Epithelial cell of prostate (primary cell): ENCODE data around the genes RBMS1, TBR1 and B3GALT1.

DNA sequence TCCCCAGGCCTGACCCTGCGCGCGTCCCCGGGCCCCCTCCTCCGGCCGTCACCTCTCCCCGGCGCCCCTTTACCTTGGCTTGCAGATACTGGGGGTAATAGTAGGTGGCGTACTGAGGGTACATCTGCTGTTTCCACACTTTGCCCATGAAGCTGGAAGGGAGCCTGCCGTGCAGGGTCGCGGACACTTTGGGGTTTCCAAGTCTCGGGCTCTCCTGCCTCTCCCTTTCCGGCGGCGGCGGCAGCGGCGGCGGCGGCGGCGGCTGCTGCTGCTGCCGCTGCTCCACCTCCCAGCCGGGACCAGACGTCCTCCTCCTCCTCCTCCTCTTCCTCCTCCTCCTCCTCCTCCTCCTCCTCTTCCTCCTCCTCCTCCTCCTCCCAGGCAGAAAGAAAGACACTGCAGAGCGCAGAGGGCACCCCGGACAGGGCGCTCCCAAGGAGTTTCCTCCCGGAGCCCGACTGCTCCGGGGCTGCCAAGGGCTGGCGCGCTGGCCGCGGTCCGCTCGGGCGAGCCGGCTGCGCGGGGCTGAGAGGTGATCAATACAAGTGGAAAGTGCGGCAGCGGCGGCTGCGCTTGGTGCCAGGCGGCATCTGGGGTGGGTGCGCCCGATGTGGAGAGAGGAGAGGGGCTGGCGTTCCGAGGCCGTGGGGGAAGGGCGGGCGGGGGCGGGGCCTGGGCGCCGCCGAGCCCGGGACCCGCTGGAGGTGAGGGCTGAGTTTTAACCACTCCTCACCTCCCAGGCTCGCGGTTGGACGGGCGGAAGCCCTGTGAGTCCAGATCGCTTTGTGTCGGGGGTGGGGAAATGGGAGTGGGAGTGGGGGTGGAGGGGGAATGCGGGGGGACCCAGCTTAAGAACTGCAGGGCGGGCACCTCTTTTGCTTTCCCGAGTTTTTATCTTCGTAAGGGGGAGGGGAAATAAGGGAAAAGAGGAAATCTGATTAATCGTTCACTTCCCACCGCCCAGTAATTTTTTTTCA, at the start of gene RBMS1:
Gene RBMS1, minus strand, starts transcription at position 592 of the 977 bp plus-strand sequence.
- RRBS = 1% methylated on average over 15 of the region's 72 CpGs

- RRBS = no CpG with 5 or more reads among the region's 6 CpGs
These were observed 82.4 kb upstream of the TANK start for GRCh38 chr2:161077495-161078462.

DNA sequence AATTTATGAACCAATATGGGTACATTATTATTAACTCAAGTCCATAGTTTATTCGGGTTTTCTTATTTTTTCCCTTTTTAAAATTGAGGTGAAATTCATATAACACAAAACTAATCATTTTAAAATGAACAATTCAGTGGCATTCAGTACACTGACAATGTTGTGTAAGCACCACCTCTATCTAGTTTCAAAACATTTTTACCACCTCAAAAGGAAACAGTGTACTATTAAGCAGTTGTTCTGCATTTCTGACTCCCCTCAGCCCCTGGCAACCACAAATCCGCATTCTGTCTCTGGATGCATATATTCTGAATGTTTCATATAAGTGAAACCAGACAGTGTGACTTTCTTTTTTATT, 19.3 kb upstream of the TANK start:
- RRBS = no CpG with 5 or more reads among the region's 2 CpGs

- RRBS = no CpG with 5 or more reads among the region's 7 CpGs
These were observed 1.0 kb downstream of the TANK start for GRCh38 chr2:161161228-161161642.

DNA sequence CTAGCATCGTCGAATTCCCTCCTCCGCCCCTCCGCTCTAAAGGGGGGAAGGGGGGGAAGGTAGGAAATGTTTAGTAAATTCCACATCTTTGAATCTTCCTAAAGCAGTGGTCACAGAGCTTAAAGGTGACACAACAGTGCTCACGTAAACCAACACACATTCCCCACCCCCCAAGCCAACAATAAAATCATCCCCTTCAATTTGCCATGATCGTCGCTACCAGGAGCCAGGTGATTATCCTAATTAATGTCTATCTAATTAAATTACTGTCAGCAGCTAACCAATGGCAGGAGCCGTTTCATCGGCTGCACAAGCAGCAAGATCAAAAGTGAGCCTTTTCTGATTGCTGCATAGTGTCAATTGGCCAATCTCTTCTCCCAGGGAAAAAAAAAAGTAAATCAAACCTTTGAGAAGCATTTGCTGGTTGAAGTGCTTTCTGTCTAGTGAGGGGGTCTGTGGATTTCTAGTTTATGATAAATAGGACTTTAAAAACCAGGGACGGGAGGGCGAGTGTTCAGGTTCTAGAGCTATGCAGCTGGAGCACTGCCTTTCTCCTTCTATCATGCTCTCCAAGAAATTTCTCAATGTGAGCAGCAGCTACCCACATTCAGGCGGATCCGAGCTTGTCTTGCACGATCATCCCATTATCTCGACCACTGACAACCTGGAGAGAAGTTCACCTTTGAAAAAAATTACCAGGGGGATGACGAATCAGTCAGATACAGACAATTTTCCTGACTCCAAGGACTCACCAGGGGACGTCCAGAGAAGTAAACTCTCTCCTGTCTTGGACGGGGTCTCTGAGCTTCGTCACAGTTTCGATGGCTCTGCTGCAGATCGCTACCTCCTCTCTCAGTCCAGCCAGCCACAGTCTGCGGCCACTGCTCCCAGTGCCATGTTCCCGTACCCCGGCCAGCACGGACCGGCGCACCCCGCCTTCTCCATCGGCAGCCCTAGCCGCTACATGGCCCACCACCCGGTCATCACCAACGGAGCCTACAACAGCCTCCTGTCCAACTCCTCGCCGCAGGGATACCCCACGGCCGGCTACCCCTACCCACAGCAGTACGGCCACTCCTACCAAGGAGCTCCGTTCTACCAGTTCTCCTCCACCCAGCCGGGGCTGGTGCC, at the start of gene TBR1:
Gene TBR1, plus strand, starts transcription at position 416 of the 1,131 bp plus-strand sequence.
- RRBS = 10% methylated on average over 14 of the region's 39 CpGs

DNA sequence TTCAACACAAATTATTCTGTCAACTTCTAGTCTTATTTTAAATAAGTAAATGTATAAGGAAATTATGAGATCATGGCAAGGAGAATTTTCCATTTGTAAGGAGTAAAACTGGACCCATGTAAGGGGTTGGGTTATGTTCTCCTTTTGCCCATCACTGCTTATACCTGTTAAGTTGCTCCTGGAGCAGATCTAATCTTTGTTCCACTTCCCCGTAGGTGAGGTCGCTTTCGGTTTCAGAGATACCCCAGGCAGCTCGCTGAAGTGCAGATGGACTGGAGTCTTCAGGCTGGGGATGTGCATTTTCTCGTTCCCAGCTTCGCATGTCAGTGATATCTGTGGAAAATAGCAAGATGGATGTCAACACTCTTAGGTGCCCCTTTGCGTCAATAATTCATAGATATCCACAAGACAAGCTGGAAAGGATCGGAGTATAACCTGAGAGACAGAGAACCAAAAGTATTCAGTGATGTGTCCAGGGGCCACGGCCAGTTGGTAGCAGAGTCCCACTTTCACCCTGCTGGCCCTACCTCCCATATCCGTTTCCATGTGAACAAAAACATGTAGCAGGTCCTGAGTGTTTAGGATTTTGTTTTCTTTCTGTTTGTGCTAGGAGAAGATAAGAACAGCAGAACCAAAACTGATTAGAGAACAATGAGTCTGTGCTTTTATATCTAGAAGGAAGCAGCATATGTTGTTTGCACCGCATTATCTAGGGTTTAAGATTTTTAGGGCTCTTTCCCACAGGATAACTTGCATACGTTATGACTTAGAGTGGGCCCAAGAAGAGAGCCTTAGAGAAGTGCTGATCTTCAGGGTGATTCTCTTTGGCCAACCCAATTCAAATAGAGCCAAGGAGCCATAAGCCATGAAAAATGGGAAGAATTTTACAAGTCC, 36.0 kb downstream of the GCA start:
- RRBS = no CpG with 5 or more reads among the region's 12 CpGs

- RRBS = no CpG with 5 or more reads among the region's 2 CpGs
These were observed 59.4 kb downstream of the COBLL1 start for GRCh38 chr2:164782066-164782722.

- RRBS = no CpG with 5 or more reads among the region's 1 CpG
These were observed 58.3 kb downstream of the COBLL1 start for GRCh38 chr2:164783403-164783723.

- RRBS = no CpG with 5 or more reads among the region's 12 CpGs
These were observed 138.4 kb downstream of the GALNT3 start for GRCh38 chr2:165655421-165656187.

- RRBS = no CpG with 5 or more reads among the region's 4 CpGs
These were observed 672 bp downstream of the SCN1A start for GRCh38 chr2:166126910-166127785.

DNA sequence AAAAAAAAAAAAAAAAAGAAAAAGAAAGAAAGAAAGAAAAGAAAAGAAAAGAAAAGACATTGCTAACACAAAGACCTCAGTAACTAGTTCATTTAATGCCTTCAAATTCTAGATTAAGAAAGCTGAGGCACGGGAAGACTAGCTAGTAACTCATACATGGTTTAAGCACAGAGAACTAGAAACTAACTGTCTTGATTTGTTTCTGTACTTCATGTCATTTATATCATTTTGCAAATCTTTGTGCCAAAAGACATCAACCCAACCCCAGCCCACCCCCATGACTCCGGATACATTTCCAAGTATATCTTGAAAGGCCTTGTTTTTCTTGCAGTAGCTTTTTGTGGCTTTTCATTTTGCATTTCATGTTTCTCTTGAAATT, 101.6 kb upstream of the B3GALT1 start:
- RRBS = no CpG with 5 or more reads among the region's 2 CpGs

GRCh38 chr2:167292307-167293378, at the start of gene B3GALT1:
TSS of gene B3GALT1 (plus strand) at chr2:167293001.
- RRBS = under 1% methylated on average over 41 of the region's 113 CpGs

- RRBS = no CpG with 5 or more reads among the region's 7 CpGs
These were observed 134.8 kb downstream of the STK39 start for GRCh38 chr2:168112340-168113304.

- RRBS = no CpG with 5 or more reads among the region's 8 CpGs
These were observed 56.6 kb downstream of the STK39 start for GRCh38 chr2:168190549-168191368.

- RRBS = no CpG with 5 or more reads among the region's 5 CpGs
These were observed 2.3 kb downstream of the STK39 start for GRCh38 chr2:168245089-168245572.

GRCh38 chr2:168643830-168644477, 158.5 kb upstream of the NOSTRIN start:
- RRBS = no CpG with 5 or more reads among the region's 3 CpGs

DNA sequence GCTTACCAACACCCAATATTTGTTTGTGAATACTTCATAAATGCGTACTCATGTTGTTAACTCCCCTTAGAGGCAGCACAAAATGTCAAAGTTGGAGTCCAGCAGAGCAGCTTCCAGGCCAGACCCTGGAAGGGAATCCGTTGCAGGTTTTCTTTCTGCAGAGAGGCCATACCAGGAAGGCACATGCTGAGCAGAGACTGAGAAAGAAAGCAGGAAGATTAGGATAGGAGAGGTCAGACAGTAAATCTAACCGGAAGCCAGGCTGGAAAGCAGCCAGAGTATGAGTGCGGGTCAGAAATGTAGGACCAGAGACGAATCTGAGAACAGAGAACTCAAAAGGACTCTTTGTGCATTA, 4.1 kb upstream of the NOSTRIN start:
- RRBS = no CpG with 5 or more reads among the region's 5 CpGs

- RRBS = no CpG with 5 or more reads among the region's 1 CpG
These were observed 3.5 kb upstream of the NOSTRIN start for GRCh38 chr2:168798917-168799368.

DNA sequence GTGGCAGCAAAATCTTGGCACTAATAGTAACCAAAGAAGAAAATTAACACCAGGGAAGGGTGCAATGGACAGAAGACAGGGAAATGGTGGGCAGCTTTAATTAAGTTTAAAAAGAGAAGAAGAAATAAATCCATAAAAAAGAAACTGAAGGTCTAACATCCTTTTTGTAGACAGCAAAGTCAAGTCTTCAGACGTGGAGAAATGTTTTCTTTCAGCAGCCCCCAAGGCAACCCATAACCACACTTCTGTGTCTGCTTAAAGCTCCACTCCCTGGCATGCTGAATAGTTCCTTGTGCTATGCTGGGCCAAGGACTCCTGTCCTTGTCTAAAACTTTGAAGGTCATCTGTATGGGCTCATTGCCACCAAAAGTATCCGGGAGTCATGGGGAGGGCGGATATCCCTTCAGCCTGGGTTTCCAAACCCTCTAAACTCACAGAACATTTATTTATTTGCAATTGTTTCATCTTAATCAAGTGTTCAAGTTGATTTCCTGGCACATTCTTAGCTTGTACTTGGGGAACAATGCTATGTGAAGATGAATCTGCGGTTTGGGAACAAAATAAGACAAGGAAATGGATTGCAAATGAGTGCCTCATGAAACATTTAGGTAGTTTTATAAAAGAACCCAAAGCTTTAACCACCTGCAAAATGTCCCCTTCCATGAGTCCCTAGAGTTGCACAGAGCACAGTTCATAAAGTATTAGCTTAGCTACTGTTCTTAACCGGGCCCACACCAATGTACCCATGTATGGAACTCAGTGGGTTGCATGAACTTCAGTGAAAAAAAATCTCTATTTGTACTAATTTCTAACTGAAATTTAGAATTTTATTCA, 1.8 kb downstream of the NOSTRIN start:
- RRBS = no CpG with 5 or more reads among the region's 5 CpGs